ENCODE measurements around a stretch of chr4.

- PRO-cap: no peak
- RAMPAGE, long total RNA: no peak
These were observed 58.0 kb downstream of the GPRIN3 start for GRCh38 chr4:89249612-89249899.

GRCh38 chr4:89298698-89299924 lies 8.5 kb downstream of the GPRIN3 start:
- PRO-cap: no peak
- RAMPAGE, long total RNA: no peak

DNA sequence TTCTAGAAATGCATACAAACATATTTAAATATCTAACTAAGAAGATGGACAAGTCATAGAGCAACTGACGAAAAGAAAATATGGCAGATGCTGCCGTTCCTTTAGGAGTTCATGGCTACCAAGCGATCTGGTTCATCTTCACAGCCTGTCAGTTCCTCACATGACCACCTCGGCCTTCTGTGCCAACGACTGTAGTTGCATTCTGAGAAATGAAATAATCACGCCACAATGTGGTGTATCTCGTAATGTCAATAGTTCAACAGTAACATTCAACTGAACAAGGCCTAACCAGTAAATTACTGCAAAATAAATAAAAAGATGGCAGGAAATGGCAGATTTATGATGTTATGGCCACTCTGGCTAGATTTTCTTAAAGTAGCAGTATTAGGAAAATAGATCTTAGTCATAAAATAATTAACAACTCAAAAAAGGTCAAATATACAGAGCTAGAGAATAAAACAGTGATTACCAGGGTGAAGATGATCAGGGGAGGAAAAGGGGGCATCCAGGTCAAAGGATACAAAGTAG lies 4.4 kb downstream of the GPRIN3 start:
- PRO-cap: no peak
- RAMPAGE, long total RNA: no peak

DNA sequence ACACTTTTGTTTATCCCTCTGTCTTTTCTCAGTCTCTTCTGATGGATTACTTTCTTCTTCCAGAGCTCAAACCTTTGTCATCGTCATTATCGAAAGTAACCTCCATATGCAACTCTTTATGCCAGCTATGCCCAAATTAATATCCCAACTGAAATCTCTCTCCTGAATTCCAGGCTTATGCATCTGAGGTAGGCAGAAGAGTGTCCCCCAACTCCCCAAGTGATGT lies 99.7 kb upstream of the GPRIN3 start:
- PRO-cap: no peak
- RAMPAGE, long total RNA: no peak

DNA sequence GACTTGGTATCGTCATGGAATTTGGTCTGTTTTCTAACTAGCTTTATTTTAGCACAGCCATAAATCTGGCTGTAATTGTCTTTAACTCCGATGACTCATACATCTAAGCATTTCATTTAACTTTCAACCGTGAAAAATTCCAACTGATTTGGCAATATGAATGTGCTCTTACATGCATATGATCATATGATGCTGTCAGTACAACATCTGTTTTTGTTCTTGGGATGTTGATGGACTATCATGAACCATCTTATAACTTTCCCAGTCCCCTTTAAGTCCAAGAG lies 83.2 kb downstream of the SNCA start:
- PRO-cap: no peak
- RAMPAGE, long total RNA: no peak

DNA sequence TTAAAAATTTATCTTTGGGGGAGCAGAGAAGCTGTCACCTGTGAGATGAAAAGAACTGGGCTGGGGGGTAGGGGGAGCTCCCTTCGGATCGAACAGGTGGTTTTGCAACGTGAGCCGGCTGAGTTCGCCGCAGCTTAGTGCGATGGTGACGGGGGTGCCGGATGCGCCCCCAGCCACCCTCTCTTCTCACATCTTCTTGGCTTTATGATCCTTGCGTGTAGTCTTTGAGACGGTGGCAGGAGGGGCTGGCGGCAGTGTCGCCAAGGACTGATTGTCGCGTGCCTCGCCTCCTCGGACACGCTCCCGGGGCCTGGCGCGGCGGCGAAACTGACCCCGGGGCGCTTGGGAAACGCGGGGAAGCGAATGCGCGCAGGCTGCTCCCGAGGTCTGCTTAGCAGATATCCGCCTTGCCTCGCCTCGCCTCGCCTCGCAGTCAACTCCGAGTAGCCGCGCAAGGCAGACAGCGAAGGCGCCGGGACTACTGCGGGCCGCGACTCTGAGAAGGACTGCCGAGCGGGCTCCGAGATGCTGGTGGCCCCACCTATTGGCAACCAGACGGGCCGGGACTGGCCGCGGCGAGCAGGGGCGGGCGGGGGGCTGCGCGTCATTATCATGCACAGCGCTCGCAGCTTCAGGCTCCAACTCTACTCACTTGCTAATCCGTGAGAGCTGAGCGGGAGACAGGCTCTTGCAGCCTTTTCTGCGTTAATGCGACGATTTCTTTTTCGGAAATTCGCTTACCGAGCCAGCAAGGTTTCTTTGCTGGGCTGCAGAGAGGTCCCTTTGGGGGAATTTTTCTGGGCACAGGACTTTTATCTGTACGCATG lies 1.6 kb downstream of the GRID2 start:
- PRO-cap: no peak
- RAMPAGE, long total RNA: no peak

DNA sequence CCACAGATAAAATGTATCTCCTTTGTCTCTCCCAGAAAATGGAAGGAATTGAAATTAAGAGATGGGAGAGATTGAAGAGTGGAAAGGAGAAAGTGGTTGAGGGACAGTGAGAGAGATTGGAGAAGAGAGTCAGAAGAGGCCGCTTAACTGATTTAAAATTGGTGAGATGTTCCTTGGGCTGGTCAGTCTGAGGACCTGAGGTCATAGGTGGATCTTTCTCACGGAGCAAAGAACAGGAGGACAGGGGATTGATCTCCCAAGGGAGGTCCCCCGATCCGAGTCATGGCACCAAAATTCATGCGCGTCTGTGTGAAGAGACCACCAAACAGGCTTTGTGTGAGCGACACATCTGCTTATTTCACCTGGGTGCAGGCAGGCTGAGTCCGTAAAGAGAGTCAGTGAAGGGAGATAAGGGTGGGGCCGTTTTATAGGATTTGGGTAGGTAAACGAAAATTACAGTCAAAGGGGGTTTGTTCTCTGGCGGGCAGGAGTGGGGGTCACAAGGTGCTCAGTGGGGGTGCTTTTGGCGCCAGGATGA lies 140.2 kb downstream of the GRID2 start:
- PRO-cap: no peak
- RAMPAGE, long total RNA: no peak

- PRO-cap: no peak
- RAMPAGE, long total RNA: no peak
These were observed 29.2 kb downstream of the SMARCAD1 start for GRCh38 chr4:94236759-94237414.

DNA sequence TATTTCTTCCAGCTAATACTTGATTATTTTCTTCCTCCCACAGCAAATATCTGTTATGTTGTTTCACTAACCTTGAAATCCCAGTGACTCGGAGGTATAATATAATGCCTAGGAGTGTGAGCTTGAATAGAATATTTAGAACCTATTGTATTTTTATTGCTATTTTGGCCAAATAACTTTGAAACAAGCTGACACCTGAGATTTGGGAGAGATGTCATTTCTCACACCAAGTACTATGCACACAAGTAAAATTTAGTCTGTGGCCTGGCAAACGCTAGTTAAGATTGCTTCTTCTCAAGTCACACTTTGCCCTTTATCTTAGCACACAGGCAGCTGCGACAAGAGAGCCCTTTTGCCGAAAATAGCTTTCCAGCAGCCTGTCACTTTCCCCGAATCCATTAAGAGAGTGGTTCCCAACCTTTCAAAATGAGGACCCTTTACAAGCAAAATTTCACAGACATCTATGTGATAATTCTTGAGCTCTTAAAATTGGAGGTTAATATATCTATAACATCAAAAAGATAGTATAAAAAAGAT lies 44.7 kb upstream of the PDLIM5 start:
- PRO-cap: no peak
- RAMPAGE, long total RNA: no peak

GRCh38 chr4:94507482-94508318 lies 56.0 kb downstream of the PDLIM5 start:
- PRO-cap: no peak
- RAMPAGE, long total RNA: no peak

DNA sequence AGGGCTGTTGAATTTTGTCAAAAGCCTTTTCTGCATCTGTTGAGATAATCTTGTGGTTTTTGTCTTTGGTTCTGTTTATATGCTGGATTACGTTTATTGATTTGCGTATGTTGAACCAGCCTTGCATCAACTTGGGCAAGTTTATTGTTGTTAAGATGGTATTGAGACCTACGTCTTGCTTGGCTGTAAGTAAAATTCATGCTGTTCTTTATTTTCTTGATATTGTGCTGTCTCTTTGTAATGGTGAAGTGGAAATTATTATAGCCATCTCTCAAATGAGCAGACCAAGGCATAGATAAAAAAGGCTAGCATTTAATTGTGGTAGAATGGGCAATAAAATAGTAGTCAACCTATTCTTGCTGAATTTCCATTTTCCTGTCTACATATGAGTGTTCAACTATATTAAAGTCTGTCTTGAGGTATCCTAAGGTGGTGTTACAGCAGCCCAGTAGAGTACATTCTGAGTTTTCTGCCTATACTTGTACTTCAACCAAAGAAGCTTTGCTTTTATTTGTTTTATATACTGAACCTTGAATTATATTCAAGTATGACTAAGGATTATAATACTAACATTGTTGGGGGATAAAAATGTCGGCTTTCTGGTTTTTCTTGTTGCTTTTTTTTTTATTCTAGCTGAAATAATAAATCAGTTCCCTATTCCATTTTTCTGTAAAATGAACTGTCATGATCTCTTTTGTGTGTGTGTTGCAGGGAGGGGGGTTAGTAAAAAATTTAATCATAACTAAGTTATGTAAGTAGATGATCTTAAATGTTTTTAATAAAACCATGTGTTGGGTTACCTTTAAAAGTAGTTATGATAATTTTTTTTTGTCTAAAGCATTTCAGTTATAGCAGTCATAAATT lies 106.6 kb downstream of the PDLIM5 start:
- PRO-cap: no peak
- RAMPAGE, long total RNA: no peak

GRCh38 chr4:94559562-94559977 lies 107.8 kb downstream of the PDLIM5 start:
- PRO-cap: no peak
- RAMPAGE, long total RNA: no peak

DNA sequence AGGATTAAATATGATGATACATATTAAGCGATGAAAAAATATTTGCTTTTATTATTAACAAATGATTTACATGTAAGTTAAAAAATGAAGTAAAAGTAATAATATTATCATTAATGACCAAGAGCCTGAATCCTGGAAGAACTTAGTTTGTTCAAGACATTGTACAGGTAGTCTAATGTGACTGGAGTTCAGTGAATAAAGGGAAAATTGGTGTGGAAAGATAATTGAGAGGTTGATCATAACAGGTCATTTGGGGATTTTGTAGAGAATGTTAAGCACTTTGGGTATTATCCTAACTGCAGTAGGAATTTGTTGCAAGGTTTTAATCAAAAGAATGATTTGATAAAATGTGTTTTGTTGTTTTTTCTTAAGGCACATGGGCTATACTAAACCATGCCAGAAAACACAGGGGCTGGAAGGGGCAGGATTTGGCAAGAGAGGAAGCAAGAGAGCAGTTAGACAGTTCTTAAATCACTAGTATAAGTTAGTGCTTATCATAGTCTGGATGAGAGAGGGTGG lies 151.2 kb downstream of the PDLIM5 start:
- PRO-cap: no peak
- RAMPAGE, long total RNA: no peak

GRCh38 chr4:94670122-94670777 lies 87.5 kb upstream of the BMPR1B start:
- PRO-cap: no peak
- RAMPAGE, long total RNA: no peak

DNA sequence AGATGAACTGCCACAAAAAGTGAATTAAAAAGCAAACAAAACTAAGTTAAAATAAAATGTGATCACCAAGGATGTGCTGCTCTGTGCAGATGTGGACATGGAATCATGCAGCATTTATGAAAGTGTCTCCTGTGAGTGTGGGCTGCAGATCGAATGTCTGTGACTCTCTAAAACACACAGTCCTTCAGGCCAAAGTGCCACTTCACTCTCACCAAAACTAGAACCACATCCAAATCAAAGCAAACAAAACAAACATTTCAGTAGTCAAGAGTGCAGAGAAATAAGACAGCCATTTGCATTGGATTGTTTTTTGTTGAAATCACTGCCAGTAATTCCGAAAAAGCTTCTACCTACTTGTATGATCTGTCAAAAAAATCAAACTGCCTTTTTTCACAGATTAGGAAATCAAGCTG lies 187.4 kb downstream of the UNC5C start:
- PRO-cap: no peak
- RAMPAGE, long total RNA: no peak

- PRO-cap: no peak
- RAMPAGE, long total RNA: no peak
These were observed 3.2 kb downstream of the UNC5C start for GRCh38 chr4:95545413-95546158.

GRCh38 chr4:96598388-96598759 lies 758.5 kb downstream of the PDHA2 start:
- PRO-cap: no peak
- RAMPAGE, long total RNA: no peak

DNA sequence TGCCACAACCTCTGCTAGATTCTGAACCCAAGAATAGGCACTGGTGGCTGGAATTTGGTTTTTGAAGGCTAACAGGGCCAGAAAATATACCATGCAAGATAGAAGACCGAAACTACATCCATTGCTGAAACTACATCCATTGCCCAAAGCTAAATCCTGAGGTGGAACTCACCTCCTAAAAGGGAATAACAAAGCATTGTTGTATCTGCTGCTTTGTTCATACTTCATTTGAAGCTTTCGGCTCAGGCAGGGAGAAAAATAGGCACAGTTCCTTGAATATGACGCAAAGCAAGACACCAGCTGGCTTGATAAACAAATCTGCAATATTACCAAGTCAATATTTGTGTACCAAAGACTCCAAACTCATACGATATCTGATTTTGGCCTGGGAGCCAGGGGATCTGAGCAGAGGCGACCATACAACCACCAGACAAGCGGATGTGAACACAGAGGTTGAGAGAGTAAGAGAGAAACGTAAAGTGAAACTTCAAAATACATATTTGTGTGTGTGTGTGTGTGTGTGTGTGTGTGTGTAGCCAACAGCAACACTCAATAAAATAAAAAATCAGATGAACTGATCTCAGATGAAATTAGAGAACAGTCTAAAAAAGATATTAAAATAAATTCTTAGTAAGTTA lies 34.8 kb upstream of the RAP1GDS1 start:
- PRO-cap: no peak
- RAMPAGE, long total RNA: no peak

- PRO-cap: no peak
- RAMPAGE, long total RNA: no peak
These were observed 54.6 kb downstream of the RAP1GDS1 start for GRCh38 chr4:98315694-98316341.

DNA sequence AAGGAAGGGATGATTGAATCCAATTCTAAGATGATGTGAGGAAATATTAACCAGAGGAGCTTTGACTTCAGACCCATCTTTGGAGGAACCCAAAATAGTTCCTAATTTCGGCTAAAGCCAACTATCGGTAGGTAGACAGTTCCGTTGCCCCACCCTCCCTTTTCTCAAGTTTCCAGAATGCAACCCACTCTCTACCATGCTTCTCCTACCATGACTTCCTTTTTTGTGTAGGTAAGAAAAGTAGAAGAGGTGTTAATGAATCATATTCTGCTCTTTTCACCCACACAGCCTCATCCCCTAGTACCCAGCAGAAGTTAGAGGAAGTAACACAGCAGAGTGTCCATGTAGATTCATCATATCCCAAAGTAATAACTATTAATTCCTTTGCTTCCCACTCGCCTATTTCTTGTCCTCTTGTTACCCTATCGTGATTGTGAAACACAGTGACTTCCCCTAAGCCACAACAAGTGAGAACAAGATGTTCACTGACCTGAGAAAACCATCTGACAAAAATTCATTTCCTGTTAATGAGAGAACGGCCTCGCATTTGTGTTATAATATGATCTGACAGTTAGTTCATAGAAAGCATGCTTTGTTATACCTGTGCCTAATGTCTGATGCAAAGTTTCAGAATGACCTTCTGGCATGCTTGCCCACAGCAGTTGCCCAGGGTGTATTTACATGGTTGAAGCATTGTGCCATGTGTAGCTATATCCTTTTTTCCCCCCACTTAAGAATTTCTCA lies 185.4 kb downstream of the RAP1GDS1 start:
- PRO-cap: no peak
- RAMPAGE, long total RNA: no peak

Data from spinal cord (tissue), 3 donors.